Colic lymph node (tissue), 1 donor: ENCODE results near the genes TMPRSS11F, UGT2B11, UGT2B28 and UGT2B4.

DNA sequence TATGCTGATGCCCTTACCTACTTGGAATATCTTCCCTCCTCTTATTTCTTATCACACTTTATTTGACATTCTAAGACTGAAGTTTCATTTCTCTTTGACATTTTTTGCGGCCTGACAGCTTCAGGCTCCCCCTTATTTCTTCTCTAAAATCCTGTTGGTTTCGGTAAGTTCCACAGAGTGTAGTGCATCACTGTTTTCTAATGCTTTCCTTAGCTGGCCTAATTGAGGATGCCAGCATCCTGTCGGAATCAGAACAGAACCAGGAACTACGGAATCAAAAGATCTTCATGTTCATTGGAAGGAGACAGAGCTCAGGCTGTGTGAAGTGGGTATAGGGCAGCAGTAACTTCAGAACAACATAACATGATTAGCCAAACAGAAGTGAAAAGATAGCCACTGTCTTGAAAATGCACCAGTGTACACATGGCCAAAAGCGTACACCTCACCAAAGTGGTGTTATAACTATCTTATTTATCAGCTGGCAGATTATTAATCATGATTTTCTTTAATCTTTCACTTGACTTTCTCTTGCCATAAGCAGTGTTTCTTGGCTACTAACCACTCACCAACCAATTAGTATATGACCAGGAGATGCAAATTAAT lies 60.6 kb downstream of the IGFBP7 start:
- PRO-cap = no peak

- PRO-cap = no peak
Observed at GRCh38 chr4:57055568-57056558, 54.3 kb downstream of the IGFBP7 start.

DNA sequence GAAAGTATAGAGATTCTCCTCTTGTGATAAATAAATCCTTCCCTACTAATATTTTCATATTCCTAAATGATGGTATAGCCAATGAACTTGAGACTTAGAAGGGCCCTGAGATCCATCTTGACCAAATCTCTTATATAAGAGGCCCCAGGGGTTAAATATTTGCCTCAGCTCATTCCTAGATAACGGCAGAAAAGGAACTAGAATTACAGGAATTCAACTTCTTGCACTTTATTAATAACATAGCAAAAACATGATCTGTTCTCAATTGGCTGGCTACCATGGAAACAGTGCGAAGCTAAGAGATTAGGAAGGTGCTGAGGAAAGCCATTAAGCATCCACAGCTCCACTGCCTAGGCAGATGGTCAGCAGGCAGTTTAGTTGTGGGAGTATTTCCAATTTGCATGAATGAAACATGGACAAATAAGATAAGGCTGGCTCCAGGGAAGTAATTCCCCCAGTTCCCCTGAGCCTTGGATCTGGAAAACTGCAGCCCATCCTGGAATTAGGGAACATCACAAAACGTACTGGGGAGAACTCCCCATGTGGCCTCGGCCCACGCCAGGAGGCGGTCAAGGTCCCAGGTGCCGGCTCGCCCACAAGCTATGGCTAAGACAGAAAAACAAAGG lies 45.5 kb downstream of the IGFBP7 start:
- PRO-cap = bidirectional peak, plus-strand start at position 564 of the sequence, minus-strand start at position 486 of the sequence

- PRO-cap = unidirectional peak, plus-strand start at chr4:57065534; bidirectional peak, plus-strand start at chr4:57065604, minus-strand start at chr4:57065588
Observed at GRCh38 chr4:57065239-57066602, 44.5 kb downstream of the IGFBP7 start.

- PRO-cap = no peak
Observed at GRCh38 chr4:57068611-57068886, 41.6 kb downstream of the IGFBP7 start.

- PRO-cap = no peak
Observed at GRCh38 chr4:57109144-57109452, 1.1 kb downstream of the IGFBP7 start.

GRCh38 chr4:61372379-61372761 lies 172.2 kb downstream of the ADGRL3 start:
- PRO-cap = no peak

- PRO-cap = no peak
Observed at GRCh38 chr4:62133367-62134001, 933.4 kb downstream of the ADGRL3 start.

DNA sequence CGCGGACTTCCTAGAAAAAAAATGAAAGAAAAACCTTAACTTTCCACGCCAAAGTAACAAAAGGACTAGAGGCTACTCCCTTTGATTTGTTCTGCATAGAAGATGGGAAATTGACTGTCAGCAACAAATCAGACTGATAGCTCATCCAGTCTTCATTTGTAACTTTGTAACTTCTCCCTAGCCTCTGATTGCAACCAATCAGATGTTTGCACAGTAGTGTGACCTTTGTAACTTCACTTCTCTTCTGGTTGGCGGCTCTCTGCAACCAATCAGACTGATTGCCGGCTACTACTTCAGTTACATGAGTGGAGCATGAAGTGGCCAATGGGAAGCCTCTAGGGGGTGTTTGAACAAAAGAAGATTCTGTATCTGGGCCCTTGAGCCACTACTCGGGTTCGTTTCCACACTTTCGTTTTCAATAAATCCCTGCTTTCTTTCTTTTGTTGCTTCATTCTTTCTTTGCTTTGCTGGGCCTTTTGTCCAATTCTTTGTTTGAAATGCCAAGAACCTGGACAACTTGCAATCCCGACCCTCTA lies 1285.8 kb downstream of the TECRL start:
- PRO-cap = no peak

DNA sequence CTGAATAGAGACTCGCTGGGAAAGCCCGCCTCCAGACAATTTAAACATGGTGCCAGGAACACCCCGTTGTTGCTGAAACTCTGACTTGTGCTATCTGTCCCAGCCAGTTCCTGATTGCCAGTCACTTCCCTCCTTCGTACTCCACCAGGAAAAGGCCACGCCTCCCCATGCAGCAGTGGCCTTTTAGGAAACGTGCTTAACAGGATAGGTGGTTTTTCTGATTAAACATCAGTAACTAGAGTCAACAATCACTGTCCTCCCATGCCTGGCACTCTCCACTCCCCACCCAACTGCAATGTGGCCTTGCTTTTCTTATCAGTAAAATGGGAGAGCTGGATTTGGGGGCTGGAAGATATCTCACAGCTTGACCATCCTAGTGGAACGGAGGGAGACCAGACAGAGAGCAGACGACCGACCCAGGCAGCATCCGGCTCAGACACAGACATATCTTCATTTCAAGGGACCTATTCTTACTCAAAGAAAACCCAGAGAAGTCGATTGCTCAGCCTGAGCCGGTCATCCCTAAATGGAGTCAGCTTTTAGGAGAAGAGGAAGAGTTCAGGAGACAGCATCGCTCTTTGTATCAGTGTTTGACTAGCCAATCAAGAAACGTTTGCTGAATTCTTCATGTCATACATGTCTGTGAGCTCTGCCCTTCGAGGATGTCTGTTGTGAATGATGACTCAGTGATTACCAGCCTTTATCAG lies 12.7 kb upstream of the UBA6 start:
- PRO-cap = no peak

DNA sequence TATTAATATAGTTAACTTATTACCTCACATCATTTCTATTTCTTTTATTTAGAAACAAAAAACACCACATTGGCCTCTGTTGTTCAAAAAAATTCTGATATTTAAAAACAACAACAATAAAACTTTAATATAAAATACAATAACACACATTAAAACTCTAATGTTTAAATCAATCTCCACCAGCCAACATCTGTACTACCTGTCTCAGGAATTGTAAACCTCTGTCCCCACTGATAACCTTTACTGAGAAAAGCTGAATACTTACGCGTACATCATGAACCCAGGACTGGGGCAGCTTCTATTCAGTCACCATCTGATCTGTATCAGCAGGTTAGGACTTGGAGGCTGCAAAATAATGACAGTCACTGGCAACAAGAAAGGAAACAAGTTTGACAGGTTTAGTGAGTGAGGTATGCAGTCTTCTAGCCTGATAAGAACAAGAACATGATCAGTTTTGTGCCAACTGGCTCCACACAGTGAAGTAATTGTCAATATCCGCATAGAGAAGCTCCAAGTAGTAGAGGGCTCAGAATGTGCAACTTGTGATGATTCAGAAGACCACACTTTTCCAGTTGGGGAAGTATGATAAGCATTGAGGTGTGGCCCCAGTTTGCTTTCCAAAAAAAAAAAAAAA lies at the start of gene TMPRSS11F:
Gene TMPRSS11F (minus strand): TSS at position 325 of the 634 bp plus-strand sequence.
- PRO-cap = no peak

DNA sequence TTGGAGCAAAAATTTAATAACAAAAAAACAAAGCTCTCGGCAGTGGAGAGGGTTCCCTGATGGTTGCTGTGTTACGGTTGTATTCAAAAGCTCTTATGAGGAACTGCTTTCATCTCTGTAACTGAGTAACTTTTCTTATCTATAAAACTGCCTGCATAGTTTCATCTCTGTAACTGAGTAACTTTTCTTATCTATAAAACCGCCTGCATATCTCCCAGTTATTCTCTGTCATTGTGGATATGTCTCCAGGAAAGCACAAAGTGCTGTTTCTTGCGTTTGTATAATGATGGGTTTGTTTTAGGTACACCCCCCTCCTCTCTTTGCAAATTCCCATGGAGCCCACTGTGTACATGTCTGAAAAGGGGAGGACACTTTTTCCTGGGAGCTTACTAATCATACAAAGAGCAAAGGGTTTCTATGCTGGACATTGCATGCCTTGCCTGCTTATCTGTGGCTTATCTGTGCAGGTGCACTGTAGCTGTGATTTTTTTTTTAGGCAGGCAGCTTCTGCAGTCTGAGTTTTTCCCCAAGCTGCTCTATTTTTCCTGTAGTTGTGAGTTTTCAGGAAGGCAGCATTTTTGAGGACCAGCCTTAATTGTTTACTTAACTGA lies 62.6 kb upstream of the UGT2B15 start:
- PRO-cap = no peak

GRCh38 chr4:68960985-68961466 lies 9.4 kb upstream of the UGT2A3 start:
- PRO-cap = no peak

DNA sequence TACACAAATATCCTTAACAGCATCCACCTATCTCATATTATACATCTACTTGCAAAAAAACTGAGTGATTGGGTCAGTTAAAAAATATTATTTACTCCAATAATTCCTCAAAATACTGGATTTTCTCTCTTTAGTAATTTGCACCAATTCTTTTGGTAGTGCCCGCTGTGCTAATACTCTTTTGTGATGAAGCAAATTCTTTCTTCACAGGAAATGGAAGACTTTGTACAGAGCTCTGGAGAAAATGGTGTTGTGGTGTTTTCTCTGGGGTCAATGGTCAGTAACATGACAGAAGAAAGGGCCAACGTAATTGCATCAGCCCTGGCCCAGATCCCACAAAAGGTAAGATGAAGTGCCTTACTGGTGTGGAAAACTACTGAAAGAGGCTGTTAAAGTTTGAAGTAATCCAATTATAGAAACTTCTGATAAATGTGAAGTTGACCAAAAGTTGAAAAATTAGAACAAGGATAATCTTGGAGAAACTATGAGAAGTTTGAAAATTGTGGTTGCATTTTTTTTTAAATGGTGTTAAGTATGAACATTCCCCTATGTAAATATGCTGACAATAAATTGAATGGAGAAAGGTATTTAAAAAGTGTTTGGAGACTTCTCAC lies 6.4 kb downstream of the UGT2B7 start:
- PRO-cap = no peak

- PRO-cap = no peak
Observed at GRCh38 chr4:69116515-69117003, 20.3 kb downstream of the UGT2B7 start.

DNA sequence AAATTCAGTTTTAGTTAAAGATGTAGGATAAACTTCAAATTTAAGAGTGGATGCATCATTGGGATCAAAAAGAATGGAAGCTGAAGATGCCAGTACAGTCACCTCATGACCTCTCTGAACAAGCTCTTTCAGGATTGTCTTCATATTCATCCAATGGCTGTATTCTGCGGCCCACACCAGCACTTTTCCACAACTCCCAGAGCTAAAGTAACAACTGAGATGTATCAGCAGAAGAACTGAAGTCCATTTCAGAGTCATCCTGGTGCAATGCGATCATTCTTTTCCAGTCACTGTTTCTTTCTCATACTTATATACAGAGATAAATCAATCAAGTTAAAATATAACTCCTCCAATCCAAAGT lies at the start of gene UGT2B11:
Gene UGT2B11 (minus strand): TSS at position 284 of the 361 bp plus-strand sequence.
- PRO-cap = no peak

DNA sequence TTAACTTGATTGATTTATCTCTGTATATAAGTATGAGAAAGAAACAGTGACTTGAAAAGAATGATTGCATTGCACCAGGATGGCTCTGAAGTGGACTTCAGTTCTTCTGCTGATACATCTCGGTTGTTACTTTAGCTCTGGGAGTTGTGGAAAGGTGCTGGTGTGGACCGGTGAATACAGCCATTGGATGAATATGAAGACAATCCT lies at the start of gene UGT2B28:
Gene UGT2B28 (plus strand): TSS at position 54 of the 207 bp plus-strand sequence.
- PRO-cap = no peak

DNA sequence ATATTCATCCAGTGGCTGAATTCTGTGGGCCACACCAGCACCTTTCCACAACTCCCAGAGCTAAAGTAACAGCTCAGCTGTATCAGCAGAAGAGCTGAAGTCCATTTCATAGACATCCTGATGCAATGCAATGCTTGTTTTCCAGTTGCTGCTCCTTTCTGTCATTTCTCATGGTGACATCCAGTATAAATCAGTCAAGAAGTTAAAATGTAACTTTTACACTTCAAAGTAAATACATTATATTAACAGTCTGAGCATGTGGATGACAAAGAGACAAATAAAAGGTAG lies at the start of gene UGT2B4:
Gene UGT2B4 (minus strand): TSS at position 160 of the 288 bp plus-strand sequence.
- PRO-cap = no peak

- PRO-cap = no peak
Observed at GRCh38 chr4:70927763-70928208, 25.6 kb downstream of the MOB1B start.

- PRO-cap = no peak
Observed at GRCh38 chr4:71059688-71060103, 66.2 kb downstream of the DCK start.